Cerebellum (tissue), 5 donors: ENCODE measurements around a stretch of chr7.

DNA sequence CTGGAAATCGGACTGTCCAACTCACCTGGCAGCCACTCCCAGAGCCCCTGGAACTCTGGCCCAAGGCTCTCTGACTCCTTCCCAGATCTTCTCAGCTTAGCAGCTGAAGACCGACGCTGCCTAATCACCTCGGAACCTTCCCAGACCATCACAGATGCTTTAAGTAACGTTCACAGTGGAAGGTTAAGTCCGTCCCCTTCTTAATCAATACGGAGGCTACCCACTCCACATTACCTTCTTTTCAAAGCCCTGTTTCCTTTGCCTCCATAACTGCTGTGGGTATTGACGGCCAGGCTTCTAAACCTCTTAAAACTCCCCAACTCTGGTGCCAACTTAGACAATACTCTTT lies 94.2 kb downstream of the MACC1 start:
- PRO-cap, 3 experiments = no peak in any of the 3 experiments
- RAMPAGE, long total RNA = no peak

GRCh38 chr7:20158094-20158758 lies 59.0 kb downstream of the MACC1 start:
- PRO-cap, 3 experiments = no peak in any of the 3 experiments
- RAMPAGE, long total RNA = no peak

DNA sequence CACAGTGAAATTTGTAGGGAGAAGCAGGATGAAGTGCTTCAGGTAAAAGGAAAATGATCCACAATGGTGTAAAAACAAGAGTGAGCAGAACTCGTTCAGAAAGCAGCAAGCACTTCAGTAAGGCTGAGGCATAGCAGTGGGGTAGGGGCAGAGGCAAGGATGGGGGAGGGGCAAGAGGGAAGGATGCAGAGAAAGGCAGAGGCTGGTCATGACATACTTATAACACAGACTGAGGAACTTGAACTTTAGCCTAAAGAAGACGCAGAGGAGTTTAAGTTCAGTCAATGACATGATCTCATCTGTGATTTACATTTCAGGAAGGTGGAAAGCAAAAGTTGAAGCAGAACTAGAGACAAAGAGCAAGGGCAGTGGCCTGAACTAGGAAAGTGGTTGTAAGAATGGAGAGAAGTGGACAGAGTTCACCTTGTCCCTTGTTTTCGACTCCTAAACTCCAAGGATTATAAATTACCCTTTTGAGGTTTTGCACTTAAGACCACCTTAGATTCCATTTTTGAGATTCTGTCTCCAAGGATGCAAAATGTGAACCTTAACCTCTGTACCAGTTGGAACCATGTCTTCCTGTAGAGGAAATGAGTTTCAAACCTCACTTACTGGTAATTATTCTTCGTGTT lies 15.8 kb downstream of the MACC1 start:
- PRO-cap, 3 experiments = no peak in any of the 3 experiments
- RAMPAGE, long total RNA = no peak

DNA sequence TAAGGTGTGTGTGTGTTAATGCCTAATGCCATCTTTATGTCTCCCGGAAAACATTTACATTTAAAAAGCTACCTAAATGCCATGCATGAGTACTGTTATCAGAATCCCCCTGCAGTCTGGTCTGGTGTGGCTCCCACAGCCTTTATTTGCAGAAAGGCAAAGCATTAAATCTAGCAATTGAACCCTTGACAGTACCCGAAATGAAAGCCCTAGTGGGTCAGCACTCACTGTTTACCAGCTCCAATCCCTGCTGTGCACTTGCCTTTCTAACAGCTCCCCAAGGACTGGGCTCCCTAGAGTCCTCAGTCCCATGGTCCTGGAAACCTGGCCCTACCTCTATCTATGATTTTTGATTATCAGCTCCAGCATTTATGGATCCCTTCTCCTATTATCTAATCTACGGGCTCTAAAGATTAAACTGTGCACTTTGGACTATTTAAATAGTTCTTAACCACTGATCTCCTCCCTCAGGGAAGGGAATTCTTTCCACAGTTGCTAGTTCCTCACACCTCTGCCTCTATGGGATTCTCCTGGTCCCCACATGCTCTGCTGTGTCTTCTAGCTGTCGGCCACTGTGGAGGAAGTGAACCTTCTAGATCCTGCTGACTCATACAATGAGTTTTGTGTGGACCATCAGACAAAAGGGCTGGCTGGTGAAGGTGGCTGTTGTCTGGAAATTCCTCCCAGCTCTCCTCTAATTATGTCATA lies 2.0 kb upstream of the MACC1 start:
- PRO-cap, 3 experiments = no peak in any of the 3 experiments
- RAMPAGE, long total RNA = no peak

DNA sequence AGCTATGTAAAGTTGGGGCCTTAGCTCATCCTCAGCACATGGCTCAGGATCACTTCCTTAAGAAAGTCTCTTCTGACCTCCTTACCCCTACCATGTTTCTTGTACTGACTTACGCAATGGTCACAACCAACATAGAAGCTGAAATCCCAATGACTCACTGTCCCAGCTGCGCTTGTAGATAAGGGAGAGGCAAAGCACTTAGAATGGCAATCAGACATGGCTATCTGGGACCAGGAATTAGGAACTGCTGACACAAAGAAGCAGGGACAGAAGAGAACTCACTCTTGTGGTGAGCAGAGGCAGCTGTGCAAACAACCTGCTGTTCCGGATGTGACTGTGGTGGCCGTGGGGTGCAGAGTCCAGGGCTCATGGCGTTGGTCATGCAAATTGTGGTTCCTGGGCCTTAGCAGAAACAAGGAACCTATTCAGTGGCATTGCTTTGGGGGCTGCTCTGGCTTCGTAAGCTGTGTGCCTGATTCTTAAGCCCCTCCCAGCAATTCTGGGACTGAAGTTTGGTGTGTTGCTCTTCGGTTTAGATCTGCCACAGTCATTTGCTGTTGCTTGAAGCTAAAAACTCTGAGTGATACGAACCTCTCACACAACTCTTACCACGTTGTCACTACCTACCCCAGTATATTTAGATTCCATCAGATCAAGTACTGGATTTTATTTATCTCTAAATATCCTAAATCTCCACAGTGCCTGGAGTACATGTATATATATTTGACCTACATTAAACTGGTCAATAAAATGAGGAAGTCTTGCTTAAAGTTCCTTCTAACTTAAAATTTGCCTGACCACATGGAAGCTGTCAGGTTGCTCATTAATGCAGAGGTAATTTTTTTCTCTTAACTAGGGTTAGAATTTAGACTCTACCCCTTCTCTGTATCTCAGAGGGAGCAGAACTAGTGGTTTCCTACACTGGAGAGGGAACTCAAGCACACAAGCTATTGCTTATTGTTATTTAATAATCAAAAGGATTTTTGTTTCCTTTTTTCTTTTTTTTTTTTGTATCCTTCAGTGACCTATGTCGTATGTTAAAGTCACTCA lies 2.9 kb upstream of the MACC1 start:
- PRO-cap, 3 experiments = no peak in any of the 3 experiments
- RAMPAGE, long total RNA = no peak

DNA sequence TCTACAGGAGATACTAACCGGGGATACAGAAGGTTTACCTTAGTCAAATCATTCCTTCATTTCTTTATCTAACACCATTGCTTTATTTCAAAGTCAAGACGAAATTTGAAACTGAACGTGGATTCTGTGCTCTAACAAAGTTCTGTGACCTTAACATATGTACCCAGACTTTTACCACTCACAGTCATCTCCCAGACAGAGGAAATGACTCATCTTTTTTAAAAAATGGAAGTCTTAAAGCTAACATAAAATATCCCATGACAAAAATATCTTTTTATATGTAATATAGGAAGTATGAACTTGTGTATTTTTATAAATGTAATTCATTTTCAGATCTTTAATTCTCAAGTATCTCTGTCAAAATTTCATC lies 29.1 kb upstream of the ITGB8 start:
- PRO-cap, 3 experiments = no peak in any of the 3 experiments
- RAMPAGE, long total RNA = no peak

DNA sequence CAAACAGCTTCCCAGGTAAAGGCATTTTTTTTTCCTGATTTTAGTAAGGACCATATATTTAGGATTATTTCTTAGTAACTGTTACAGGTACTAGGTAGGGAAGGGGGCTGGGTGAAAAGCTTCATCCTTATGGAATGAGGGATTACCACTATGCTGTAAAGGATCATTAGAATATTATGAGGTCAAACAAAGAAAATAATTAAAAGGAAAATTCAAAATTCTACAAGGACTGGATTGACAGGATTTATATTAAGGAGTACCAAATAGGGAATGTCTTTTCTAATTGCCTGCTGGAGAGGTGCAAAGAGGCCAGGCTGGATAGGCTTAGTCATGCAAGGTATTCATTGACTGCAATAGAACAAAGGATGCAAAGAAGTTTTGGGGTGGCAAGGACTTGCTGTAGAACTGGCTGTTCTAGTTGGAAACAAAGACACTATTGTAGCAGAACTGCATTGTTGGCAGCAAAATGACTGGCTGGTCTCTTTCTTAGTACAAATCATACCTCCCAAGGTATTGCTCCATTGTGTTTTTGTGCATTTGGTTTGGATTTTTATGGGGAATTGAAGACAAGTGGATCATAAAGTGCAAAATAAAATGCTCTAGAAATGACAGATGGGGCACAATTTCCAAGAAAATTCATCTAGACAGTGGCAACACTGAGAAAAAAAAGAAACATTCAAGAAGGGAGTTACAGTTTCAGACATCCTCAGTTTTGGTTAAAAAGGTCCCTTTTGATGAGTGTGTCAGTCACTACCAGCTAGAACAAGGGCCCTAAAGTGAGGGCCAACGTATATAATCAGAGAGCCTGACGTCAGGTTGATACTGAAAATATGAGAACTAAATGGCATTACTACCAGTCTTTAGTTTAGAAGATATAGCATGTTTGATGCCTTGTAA lies 10.2 kb downstream of the ITGB8 start:
- PRO-cap, 3 experiments = no peak in any of the 3 experiments
- RAMPAGE, long total RNA = no peak

GRCh38 chr7:20350446-20351032 lies 19.8 kb downstream of the ITGB8 start:
- PRO-cap, 3 experiments = no peak in any of the 3 experiments
- RAMPAGE, long total RNA = no peak

GRCh38 chr7:20438420-20439064 lies 107.8 kb downstream of the ITGB8 start:
- PRO-cap, 3 experiments = no peak in any of the 3 experiments
- RAMPAGE, long total RNA = no peak

DNA sequence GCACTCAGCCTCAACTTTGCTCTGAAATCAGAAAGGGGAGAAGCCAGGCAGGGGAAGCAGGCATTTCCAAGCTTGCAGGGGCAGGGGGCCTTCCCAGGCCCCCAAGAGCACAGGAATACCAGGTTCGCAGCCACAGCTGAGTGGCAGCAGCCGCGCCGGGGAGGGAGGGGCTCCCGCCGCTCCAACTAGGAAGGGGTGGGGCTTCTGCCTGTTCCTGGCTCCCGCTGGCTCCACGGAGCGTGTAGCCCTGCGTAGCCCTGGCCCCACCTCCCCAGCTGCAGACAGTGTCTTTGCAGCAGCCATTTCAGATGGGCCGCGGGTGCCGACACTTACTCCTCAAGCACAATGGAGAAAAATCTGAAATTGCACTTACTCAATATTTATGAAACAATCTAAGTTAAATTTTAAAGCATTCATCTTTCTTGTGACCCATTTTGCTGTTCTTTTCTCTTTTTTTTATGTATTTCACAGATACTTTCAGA lies 54.9 kb upstream of the ABCB5 start:
- PRO-cap, 3 experiments = no peak in any of the 3 experiments
- RAMPAGE, long total RNA = no peak

- PRO-cap, 3 experiments = no peak in any of the 3 experiments
- RAMPAGE, long total RNA = no peak
Measured at GRCh38 chr7:20716881-20717180, 69.9 kb downstream of the SP8 start.

- PRO-cap, 3 experiments = no peak in any of the 3 experiments
- RAMPAGE, long total RNA = no peak
Measured at GRCh38 chr7:20797643-20798756, 11.3 kb upstream of the SP8 start.

DNA sequence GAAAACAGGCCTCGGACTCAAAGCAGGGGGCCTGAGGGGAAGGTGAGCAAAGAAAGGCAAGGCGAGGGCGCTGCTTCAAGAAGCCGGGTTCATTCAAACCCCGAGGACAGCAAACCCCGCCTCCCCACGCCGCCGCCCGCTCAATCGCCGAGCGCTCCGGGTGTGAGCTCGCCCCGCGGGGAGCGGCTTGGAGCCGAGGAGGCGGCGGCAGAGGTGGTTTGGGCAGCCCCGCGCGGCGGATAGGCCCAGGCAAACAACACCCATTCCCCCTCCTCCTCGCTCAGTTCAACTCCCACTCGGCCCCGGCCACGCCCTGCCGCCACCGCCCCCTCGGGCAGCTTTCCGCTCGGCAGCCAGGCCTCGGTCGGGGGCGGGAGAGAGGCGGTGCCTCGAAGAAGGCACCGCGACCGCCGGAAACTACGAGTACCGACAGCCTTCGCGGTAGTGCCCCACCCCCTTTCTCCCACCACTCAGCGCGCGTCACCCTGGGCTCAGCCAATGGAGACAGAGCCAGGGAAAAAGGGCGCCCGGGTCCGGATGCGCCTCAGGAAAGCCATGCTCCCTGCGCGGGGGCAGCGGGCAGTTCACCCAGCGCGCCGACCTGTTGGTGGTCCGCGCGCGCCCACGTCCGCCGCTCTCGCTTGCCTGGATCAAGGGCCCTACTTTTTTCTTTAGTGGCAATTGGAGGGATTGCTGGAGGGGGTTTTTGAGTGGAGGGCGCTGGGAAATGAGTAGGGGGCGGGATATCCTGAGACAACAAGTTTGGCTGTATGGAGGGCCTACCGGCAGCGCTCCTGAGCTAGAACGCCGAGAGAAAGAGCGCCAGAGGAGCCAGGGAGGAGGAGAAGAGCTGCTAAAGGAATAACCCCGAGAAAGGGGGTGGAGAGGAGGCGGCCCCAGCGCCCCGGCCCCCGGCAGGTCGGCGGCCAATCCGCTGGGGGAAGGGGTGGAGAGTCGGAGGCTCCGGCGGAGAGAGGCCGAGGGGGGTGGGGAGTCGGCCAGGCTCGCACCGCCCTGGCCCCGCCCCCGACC lies 600 bp upstream of the SP4 start:
- PRO-cap, 3 experiments = peak in 3 of 3 experiments; most common plus-strand start position 498 of the sequence (in 2); most common minus-strand start position 366 of the sequence (in 3)
- RAMPAGE, long total RNA = no peak

DNA sequence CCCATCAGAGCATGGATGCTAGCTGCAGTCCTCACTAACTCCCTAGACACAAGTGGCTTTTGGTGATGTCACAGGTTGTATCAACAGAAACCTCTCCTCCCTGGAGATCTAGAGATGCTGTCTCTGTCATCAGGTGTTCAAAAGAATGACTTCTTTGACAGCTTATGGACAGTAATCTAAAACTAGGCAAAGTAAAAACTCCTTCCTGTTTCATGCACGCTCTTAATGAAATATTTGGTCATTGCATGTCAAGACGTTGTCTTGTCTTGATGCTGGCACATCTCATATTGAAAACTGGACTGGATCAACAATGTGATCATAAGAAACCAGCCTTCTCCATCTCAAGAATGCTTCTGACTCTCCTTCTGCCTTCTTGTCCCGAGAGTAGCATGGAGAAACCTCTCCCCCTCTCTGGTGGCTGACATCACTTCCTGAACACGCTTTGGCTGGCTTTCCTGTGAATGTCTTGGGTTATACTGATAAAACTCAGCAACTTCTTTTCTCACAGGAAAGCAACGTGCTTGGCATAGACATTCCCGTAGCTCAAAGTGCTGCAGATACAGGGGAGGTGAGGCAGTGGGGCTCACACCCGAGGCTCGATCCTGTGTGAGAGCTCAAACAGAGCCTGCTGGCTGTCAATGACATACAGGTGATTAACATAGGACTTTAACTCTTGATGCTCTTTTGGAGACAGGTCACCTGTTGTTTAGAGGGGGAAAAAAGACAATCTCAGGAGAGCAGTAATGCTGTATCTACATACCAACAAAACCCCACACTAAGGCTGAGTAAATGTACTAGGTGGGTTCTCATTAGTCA lies 176.3 kb upstream of the CDCA7L start:
- PRO-cap, 3 experiments = no peak in any of the 3 experiments
- RAMPAGE, long total RNA = no peak

GRCh38 chr7:22274698-22275500 lies 82.1 kb downstream of the RAPGEF5 start:
- PRO-cap, 3 experiments = no peak in any of the 3 experiments
- RAMPAGE, long total RNA = no peak

- PRO-cap, 3 experiments = no peak in any of the 3 experiments
- RAMPAGE, long total RNA = no peak
Measured at GRCh38 chr7:22345139-22345867, 11.7 kb downstream of the RAPGEF5 start.

DNA sequence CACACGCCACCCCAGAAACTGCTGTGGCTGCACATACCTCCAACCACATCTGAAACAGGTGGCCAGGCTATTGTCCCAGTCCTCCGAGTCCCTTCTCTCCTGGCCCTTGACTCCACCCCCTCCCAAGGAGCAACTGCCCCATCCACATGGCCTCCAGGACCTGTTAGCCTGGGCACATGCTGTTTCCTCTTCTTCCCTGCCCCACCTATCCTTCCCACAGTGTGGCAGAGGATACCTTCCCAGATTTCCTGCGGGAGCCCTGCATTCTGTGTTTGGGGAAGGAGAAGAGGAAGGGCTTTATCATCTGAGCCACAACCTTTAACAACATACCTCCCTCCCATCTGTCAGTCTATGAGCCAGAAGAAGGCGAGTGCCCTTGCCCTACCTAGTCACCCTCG lies 11.9 kb downstream of the STEAP1B start:
- PRO-cap, 3 experiments = no peak in any of the 3 experiments
- RAMPAGE, long total RNA = no peak

DNA sequence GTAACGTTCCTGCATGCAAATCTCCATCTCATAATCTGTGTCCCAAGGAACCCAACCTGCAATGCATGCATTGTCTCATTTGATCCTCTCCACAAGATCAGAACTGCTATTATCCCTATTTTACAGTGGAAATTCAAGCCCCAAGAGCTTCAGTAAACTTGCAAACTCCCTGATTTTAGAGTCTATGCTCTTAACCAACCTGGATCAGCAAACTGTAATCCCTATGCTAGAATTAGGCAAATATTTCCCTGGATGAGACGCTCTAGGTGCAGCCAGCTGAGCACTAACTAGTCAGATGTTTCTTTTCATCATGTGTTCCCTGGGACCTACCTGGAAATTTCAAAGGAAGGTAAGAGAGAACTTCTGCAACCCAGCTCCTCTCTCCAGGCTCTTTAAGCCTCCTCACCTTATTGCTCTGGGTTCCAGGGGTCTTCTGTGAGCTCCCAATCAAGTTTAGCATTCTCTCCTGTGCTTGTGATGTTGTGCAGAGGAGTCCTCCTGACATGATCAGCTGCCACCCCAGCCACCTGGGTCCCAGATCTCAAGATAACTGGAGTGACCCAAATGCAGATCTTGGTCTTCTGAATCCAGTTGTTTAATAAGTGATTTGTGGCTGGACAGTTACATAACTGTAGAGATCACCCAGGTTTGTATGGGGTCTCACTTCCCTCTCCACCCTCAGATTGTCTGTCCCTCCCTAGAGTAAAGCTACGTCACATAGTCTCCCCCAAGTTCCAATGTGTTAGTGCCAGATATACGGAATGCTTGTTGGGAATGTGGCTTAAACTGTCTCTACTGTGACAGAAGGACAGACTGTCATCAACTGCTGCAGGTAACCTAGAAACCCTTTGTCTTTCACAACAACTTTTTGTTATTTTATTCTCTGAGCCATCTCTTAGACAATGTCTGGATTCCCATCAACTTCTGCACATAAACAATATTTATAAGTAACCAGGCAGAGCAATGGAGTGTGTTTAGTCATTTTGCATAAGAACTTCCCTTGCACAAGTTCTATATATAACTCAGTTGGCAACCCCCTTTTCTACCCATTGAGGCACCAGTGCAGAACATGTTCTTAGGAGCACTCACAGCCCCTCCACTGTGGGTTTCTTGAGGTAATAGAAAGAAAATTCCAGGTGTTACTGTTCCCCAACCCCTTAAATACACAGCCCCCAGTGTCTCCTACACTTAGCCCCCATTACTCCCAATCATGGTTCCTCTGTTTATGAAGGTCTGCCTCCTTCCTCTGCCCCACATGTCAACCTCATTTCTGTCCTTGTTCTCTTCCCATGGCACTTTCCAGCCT lies 65.3 kb upstream of the IL6 start:
- PRO-cap, 3 experiments = no peak in any of the 3 experiments
- RAMPAGE, long total RNA = no peak

DNA sequence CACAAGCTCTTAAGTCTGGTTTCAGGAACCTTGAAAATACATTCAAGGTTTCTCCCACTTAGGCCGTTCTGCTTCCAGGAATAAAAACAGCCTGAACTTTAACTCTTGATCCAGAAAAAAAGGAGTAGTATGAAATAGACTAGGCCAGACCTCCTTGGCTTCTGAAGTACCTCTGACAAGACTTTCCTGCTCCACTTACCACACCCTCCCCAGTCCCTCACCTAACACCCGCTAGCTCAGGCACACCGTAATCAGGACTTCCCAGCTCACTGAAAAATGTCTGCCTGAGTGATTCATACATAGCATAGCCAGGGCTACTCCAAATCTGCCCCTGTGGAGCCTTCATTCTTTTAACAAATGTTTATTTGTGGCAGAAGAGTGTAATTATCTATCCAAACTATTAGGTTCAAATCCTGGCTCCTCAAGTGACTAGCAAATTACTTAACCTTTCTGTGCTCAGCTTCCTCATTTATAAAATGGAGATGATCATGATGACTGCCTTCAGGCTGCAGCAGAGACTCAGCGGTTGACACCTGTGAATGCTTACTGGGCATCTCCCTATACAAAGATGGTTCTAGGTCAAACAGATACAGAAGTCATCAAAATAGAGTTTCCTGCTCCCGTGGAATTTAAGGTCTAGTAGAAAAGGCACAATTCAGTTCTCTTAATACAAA lies 30.2 kb upstream of the IL6 start:
- PRO-cap, 3 experiments = no peak in any of the 3 experiments
- RAMPAGE, long total RNA = no peak

DNA sequence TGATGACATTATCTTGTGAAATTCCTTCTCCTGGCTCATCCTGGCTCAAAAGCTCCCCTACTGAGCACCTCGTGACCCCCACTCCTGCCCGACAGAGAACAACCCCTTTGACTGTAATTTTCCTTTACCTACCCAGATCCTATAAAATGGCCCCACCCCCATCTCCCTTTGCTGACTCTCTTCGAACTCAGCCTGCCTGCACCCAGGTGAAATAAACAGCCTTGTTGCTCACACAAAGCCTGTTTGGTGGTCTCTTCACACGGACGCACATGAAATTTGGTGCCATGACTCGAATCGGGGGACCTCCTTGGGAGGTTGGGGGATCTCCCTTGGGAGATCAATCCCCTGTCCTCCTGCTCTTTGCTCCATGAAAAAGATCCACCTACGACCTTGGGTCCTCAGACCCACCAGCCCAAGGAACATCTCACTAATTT lies 23.5 kb upstream of the IL6 start:
- PRO-cap, 3 experiments = no peak in any of the 3 experiments
- RAMPAGE, long total RNA = no peak